A172 (cell line): ENCODE data around the genes ITGB1BP2 and PHKA1.

DNA sequence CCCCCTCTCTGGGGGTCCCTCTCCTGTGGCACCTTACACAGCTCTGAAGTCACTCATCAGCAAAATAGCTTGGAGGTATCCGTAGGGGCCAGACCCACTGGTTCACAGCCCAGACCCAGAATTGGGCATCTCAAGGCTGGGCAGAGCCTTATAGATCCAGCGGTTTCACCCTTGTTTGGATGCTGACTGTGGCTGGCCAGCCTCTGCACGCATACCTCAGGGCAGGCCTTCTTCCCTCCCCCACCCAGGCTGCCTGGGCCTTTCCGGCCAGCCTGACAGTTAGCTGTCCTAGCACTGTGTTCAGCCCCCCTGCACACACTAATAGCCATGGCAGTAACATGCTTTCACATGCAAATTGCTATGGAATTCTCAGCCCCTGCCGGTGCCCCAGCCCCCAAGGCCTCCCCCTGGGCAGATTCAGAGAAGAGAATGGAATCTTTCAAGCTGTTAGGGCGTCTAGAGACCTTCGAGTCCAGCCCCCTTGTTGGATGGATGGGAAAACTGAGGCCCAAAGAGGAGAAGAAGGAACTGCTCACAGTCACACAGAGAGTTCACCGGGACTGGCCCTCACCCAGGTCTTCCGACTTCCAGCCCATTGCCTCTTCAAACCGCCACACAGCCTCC lies 17.7 kb downstream of the EFNB1 start:
- RAMPAGE, long total RNA, result no peak

- RAMPAGE, long total RNA, result no peak
Measured at GRCh38 chrX:68995718-68996744, 167.2 kb downstream of the EFNB1 start.

DNA sequence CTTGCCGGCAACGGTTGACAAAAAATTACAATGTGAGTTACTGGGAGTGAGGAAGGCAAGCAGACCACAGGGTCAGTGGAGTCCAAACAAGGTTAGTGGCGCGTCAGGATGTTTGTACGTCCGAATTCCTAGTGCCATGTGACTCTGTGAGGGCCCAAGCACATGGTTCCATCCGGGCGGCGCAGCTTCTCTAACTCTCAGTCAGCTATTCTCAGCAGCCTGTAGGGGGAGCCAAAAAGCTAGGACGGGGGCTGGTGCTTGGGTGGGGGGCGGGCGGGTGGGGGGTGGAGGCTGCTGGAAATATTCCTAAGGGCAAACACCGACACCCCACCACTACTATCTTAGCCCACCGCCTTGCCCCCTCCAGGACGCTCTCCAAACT lies 677 bp upstream of the NALF2 start:
- RAMPAGE, long total RNA, result no peak

DNA sequence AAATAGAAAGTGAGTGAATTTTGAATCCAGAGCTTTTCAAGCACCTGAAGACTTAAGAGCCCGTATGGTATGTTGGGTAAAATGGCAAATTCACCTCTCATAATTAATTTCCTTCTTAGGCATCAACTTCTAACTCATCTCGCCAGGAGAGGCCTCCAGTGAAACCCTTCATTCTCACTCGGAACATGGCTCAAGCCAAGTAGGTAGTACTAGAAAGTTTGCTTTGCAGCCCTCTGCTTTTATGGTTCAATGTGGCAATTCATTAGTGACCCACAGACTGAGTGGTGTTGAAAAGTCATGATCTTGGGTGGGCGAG lies 15.4 kb downstream of the IGBP1 start:
- RAMPAGE, long total RNA, result no peak

DNA sequence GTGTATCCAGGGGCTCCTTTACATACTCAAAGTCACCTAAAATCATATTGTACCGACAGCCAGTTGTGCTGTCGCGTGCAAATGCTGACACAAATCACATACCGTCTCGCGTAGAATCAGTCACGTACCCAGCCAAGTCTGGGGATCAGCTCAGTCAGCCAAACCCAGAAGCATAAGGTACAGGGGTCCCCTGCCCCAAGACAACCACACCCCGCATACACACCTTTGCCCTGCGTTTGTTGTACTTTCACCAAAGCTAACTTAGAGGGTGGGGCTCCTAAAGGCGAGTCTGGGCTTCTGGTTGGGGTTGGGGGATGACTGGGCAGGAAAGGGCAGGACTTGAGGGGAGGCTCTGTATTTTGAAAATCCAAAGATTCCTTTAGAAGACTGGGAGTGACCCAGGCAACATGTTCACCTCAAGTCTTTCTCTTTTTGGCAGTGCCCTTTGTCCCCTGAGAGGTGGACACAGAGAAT lies 845 bp downstream of the GDPD2 start:
- RAMPAGE, long total RNA, result no peak

- RAMPAGE, long total RNA, result no peak
Measured at GRCh38 chrX:70473708-70474433, 29.2 kb downstream of the DLG3 start.

GRCh38 chrX:71068602-71069148 lies 541 bp upstream of the SNX12 start:
- RAMPAGE, long total RNA, result no peak

DNA sequence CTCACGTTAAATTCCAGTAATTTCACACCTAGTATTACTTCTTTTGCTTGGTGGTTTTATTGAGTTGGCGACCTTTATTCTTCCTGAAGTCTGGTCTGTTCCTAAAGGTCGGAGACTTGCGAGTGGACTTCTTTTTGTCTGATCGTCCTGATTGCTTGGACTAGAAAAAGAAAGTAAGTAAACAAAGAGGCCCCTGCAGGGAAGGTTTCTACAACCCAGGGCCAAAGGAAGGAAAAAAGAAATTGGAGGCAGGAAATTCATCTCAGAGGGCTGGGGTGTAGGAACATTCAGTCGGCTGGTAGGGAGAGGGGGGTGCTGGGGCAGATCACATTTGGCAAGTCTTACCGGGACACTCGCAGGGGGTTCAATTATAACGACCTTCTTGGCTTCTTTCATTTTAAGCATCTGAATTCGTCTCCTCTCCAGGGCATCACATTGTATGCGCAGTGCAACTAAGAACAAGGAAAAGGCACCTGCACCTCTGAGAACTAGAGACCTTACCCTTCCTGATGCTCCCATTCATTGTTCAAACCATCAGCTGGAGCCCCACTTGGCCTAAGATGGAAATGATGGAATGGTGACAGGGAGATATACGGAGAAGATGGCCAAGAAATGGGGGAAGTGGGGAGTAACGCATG lies 2.5 kb downstream of the CXorf65 start:
- RAMPAGE, long total RNA, result no peak

DNA sequence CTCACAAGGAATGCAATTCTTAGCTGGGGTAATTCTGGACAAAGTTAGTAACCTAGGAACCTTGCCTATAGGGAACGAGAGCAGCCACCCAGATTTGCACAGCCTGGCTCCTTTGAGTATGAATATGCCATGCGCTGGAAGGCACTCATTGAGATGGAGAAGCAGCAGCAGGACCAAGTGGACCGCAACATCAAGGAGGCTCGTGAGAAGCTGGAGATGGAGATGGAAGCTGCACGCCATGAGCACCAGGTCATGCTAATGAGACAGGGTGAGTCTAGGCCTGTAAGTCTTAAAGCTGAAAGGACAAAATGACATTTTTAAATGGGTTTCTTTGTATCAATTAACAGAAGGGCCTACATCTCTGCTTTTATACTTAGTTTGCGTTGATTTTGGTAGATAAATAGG lies 4.8 kb upstream of the ITGB1BP2 start:
- RAMPAGE, long total RNA, result no peak

- RAMPAGE, long total RNA, result no peak
Measured at GRCh38 chrX:71300937-71302189, at the start of gene ITGB1BP2. ITGB1BP2 (plus strand) TSS chrX:71301750.

GRCh38 chrX:71463495-71463841 lies 69.4 kb upstream of the OGT start:
- RAMPAGE, long total RNA, result no peak

GRCh38 chrX:71531806-71532774 lies 814 bp upstream of the OGT start:
- RAMPAGE, long total RNA, result no peak

DNA sequence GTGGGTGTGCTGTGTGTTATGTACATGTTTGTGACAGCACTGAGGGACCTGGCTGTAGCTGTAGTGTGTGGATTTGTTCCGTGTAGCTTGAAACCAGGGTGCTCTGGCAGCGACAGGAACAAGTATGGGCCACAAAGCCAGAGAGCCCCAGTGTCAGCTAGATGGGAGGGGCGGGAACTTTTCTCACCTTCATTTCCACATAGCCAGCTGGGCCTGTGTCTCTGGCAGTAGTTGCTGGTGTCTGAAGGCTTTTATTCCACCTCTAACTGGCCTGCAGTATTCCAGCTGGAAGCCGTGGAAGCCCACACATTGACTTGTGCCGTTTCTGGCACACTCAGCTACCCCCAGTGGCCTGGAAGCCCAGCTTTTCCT lies 82.2 kb downstream of the NHSL2 start:
- RAMPAGE, long total RNA, result no peak

DNA sequence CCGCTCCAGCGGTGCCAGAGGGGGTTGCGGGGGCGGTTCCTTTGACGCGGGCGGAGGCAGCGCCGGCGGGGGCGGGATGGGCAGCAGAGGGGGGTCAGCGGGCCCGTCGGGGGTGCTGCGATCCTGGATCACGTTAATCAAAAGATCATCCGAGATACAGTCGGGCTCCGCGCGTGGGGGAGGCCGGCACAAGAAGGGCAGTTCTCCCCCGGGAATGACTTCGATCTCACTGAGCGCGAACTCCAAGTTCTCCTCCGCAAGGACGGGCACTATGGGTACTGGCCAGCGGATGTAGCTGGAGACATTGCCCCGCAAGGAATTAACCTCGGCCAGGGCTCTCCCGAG lies 50.5 kb upstream of the PIN4 start:
- RAMPAGE, long total RNA, result no peak

- RAMPAGE, long total RNA, result no peak
Measured at GRCh38 chrX:72344613-72345153, 39.0 kb upstream of the CITED1 start.

GRCh38 chrX:72713338-72714382 lies at the start of gene PHKA1:
PHKA1 (minus strand) TSS chrX:72714306.
- RAMPAGE, long total RNA, result no peak

DNA sequence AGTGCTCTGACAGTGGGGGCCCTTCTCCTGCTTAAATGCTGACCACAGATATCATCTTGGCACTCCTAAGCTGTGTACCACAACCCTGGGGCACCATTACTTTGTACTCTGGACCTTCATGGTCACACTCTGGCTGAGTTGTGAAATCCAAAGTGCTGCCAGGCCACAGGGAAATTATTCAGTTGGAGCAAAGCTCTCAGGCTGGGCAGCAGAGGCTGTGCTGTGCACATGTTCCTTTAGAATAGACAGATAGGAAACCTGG lies 48.7 kb upstream of the CDX4 start:
- RAMPAGE, long total RNA, result no peak

DNA sequence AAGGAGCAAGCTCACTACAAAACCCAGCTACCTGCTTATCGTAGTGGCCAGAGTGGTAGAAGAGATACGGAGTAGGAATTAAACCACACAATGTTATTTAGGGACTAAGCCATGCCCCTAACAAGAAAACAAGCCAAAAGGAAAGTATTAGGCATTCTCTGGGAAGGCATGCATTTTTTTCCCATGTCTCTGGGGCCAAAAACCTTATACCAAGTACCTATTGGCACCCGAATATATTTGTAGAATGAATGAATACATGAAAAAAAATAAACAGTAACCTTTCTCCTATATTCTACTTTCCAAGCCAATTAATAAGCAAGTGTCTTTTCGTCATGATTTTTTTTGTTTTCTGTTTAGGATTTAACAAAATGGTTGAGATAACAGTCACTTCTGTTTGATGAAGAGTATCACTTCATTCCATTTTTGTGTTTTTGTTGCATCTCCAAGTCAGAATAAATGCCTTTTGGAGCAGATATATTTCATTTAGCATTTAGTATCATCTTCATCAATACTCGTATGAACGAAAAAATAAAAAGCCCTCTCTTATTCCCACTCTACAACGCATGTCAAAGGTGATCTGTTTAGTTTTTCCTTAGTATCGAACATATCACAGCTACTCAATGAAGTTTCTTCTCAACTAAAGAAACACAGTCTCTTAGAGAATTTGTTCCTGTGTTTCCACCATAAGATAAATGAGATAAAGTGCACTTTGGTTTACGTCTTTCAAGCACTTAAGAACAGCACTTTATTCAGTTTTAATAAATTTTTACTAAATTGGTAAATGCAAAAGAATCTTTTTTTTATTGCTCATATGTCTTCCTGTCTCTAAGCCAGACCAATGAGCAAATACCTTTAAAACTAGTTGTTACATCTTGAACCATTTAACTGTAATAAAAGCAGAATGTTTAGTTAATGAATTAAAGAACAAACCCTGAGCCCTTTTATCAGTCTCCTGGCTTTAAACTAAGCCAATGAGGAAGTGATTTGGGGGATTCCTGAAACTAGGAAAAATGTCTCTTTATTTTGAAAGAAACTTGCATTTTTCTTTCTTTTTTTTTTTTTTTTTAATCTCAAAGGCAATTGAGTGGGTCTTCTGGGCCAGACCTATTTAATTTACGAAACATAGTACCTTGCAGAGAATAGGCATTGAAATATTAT lies 259.6 kb downstream of the CHIC1 start:
- RAMPAGE, long total RNA, result no peak

DNA sequence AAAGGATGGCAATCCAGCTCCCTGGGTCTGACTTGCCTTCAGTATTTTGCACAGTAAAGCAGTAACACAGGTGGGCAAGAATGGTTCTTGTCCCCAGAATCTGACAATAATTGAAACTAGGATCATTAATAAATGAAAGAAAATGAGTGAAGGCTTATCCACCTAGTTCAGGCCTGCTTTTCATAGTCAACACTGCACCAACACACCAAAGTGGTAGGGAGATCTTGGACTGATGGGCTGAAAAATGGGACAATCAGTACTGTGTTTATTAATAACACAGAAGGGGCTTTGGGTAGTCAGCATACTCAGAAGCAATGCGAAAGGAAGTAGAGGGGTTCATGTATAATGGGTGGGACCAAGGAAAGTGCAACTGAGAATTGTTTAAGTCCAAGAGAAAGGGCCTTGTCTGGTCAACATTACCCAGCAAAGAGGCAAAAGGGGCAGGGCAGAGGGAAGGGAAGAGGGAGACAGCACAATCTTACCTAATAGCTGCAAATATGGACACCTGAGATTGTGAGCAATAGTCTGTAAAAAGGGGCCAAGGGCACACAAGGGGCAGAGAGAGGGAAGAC lies 279.5 kb downstream of the CHIC1 start:
- RAMPAGE, long total RNA, result no peak

DNA sequence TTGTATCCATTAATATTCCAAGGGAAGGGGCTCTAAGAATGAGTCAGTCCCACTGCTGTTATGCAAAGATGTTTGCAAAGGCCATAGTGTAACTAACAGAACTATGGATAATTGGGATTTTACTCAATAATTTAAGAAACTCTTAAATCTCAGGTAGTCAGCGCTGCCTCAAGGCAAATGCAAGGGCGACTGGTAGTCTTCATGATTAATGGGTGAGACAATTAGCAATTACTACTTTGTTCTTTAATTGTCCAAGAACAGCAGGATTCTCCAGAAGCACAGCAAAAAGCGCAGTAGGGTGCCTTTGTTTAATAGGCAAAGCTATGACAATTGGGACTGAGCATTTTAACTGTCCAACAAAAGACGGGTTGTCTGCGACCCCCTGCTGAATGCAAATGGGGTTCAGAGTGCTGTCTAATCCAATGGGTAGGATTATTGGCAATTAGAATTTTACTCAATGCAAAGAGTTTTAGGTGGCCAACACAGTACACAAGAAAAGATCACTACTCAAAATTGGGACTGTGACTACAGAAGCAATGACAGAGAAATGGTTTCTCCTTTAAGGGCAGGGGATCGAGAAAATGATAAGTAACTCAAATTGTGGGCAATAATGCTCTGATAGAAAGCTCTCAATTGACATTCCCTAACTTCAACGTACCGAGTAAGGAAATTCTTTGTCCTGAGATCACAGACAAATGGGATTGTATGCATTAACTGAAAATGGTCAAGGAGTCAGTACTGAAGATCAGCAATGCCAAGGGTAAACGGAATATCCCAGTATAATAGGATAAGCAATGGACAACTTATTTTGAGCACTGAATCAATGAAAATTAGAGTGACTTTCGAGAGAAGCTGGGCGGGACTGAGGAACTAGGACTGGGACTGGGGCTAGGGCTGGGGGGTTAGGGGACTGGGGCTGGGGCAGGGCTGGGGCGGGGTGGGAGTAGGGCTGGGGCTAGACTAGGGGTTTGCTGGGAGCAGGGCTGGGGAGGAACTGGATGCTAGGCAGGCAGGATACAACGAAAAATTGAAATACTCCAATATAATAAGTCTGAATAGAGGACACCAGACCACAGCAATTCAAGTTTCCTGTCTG lies 286.3 kb downstream of the CHIC1 start:
- RAMPAGE, long total RNA, result no peak